ENCODE results near the gene ERC1.

DNA sequence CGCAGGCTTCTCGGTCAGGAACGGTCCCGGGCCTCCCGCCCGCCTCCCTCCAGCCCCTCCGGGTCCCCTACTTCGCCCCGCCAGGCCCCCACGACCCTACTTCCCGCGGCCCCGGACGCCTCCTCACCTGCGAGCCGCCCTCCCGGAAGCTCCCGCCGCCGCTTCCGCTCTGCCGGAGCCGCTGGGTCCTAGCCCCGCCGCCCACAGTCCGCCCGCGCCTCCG is 35.4 kb upstream of the IQSEC3 start:
- PRO-cap: no peak

GRCh38 chr12:91745-92210 is 25.2 kb downstream of the IQSEC3 start:
- PRO-cap: no peak

- PRO-cap: no peak
Observed at GRCh38 chr12:127816-128496, 61.4 kb downstream of the IQSEC3 start.

DNA sequence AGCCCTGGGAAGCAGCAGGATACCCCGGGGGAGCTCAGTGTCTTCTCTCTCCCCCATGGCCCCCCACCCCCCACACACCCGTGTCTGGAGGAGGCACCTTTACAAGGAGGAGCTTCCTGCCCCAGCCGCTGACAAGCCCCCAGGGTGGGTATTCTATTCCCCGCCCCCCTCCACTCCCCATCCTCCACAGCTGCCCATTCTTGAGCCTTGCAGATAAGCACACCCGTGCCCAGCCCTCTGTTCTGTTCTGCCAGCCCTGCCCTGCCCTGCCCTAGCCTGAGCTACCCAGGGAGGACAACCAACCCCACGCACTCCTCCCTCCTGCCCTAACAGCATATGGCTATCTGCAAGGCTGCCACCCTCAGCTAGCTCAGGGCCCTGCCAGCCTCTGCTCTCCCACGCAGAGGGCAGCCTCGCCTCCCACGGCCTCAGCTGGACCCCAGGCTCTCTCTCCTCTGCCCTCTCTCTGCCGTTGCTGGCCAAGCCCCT is 41.7 kb downstream of the SLC6A12 start:
- PRO-cap: no peak

DNA sequence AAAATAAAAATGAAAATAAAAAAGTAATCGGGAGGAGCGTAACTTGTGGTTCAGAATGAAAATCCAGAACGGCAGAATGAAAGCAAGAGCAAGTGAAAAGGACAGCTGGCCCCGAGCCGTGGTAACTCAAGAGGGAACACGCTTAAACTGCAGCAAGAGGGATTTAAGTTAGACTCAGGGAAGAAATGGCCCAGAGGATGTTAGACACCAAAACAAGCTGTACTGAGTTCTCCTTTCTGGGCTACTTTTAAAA is 1.5 kb downstream of the SLC6A12 start:
- PRO-cap: no peak

DNA sequence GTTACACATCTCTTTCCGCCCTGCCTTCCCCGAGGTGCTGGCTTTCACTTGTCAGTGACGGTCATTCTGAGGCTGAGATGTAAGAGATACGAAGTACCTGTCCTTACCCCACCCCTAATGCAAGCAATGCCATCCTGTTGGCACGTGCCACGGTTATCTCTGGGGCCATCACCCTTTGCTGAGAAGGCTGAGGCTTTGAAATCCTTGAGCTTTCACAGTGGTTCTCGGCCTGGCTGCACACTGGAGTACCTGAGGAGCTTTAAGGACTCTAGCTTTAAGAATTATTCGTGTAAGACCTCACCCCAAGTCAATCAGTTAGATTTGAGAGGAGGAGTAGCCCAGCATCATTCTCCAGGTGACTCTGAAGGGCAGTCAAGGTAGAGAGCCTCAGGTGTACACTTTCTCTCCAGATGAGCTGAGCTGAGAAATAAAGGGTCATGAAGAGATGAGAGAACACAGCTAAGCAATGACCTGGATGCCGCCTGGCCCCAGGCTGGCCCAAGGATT is 24.5 kb downstream of the B4GALNT3 start:
- PRO-cap: no peak

- PRO-cap: no peak
Observed at GRCh38 chr12:585445-585961, 77.7 kb downstream of the NINJ2 start.

DNA sequence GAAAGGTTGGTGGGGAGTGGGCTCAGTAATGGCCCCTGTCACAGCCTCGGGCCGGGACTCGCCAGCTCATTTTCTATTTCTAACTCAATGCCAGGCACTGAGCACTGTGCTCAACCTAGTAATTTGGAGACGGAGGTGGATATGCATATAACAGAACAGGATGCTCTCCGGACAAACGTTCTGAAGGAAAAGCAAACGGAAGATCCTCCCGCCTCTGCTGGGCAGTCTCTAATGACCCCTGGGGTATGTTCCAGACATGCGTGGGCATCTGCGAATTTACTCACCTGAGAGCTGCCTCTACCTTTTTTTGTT is 32.2 kb downstream of the NINJ2 start:
- PRO-cap: no peak

DNA sequence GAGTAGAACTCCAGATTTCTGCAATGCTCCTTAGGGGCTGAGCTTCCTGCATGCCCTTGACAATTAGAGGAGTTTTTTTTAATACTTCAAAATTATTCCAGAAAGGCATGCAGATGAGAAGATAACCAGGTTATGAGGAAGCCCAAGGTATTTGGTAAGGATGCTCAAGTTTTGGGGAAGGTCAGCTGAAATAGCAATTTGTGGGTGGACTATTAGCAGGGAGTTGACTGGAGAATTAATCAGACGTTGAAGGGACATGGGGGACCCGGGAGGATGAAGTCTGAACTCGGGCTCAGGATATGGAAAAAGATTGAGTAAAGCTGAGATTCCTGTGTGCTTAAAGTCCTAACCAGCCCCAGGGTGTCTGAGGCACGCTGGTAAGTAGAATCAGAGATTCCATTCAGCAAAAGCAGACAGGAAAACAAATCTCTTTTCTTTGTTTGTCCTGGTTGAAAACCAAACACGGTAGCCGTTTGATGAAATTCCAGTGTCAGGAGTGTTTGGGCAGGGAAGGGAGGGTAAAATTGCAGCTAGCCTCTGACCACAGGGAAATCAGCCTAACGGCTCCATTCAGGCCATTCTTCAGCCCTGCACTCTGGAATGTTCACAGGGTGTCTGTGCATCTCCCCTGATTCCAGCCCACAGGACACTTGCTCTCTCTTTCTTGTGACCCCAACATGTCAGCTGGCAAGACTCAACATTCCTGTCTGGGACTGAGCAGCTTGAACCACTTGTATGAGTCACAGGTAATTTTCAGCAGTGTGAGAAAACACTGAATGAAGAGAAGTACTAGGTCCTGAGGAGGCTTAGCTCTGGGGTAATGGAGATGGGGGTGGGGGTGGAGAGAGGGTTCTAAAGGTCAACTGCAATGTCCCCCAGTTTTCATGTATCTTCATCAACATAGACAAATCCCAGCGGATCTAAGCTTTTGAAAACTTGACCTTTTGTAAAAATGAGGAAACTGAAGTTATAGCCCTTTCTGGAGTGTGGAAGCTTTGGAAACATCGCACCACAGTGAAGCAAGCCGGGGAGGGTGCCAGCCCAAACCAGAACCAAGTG is 31.0 kb downstream of the NINJ2 start:
- PRO-cap: no peak

GRCh38 chr12:689332-690226 is 26.3 kb upstream of the NINJ2 start:
- PRO-cap: no peak

DNA sequence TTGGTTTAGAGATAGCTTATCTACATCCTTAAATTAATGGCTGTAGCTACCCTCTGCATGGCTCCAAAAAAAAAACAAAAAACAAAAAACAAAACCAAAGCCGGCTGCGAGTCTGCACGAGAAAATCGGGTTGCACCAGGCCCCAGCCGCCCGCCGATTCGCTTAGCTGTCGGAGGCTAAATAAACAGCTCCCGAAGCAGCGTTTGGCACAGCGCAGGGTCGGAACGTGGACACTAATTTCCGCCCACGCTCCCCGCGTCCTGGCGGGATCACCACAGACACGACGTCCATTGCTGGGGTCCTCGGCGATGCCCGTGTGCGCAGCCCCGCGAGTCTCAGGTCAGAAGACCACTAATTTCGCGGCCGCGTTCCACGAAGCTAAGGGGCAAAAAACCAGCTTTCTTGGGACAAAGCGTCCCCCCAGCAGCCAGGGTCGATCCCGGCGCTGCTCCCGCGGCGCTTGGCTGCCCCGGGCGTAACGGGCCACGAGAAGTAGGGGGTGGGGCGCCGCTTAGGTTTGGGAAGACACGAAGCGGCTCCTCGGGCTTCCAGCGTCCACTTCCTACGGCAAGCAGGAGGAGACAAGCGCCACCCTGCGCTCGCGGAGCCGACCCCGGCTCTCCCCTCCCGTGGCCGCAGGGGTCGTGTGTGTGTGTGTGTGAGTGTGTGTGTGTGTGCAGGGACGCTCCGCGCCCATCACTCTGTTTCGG is 577 bp upstream of the ERC1 start:
- PRO-cap: unidirectional peak, plus-strand start at position 117 of the sequence; bidirectional peak, plus-strand start at position 277 of the sequence, minus-strand start at position 164 of the sequence; bidirectional peak, plus-strand start at position 528 of the sequence, minus-strand start at position 566 of the sequence

DNA sequence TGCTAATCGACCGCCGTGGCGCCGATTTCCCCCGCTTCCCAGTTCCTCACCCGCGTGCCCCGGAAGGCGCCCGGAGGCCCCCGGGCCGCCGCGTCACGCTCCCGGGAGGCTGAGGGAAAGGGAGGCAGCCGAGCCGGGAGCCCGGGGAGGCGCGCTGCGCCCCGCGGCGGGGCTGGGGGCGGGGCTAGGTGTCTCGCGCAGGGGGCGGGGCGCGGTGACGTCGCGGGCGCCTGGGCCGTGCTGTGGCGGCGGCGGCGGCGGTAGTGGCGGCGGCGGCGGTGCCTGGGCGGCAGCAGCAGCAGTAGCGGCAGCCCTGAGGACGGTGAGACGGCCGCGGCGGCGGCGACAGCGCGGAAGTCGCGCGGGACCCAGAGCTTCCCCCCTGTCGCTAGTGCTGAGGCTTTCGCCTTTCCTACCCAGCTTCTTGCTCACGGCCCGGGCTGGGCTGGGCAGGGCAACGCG is at the start of gene ERC1:
TSS of gene ERC1 (plus strand) at position 223 of the 462 bp plus-strand sequence.
- PRO-cap: bidirectional peak, plus-strand start at position 248 of the sequence, minus-strand start at position 92 of the sequence; unidirectional peak, minus-strand start at position 414 of the sequence

DNA sequence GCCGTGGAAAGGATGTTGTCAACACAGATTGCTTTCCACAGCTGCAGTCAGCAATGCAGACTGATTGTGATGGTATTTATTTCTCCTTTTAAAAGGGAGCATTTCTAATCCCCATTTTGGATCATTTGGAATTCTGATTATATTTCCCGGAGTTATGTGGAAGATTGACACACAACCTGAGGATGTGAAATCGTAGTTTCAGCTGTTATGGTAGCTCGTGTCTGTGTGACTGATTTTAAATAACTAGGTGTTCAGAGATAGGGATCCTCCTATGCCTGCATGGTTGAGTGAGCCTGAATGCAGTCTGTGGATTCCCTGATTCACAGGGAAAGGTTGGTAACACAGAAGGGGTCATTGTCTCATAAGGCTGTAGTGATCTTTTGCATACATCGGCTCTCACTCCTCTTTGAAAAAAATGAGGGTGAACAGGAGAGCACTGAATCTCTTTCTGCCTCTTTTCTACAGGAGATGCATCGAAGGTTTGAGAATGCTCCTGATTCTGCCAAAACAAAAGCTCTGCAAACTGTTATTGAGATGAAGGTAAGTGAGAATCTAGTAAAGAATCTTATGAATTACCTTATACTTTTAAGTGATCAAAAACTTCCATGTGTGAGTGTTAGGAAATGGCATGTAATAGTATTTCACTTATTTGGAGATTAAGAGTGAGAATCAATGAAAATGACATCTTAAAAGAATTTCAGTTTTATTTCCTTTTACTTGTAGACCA is 113.4 kb downstream of the ERC1 start:
- PRO-cap: no peak

DNA sequence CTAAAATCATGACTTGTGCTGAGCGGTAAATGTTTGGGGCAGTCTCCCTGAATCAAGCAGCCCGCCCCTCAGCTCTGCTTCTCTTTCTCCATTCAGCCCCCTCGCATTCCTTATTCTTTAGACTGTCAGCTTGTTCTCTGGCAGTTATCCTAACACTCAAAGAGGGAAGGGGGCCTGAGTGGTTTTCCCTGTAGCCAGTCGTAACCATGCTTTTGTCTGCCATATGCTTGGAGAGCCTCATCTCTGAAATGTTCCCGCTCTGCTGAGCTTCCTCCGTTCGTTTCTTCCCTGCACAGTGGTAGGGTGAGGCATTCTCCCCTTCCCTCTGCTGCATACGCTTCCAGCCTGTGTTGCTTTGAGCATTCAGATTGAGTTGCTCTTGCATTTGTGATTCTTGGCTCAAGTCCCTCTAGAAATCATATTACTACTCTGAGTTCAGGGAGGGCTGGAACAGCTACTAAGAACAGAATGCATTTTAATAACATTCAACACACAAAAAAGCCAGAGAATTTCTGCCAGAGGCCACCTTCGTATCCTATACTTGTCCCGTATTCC is 119.7 kb downstream of the FBXL14 start:
- PRO-cap: bidirectional peak, plus-strand start at position 504 of the sequence, minus-strand start at position 330 of the sequence

GRCh38 chr12:1533321-1534080 is 60.9 kb downstream of the FBXL14 start:
- PRO-cap: no peak

- PRO-cap: no peak
Observed at GRCh38 chr12:1591585-1592316, 2.6 kb downstream of the FBXL14 start.

DNA sequence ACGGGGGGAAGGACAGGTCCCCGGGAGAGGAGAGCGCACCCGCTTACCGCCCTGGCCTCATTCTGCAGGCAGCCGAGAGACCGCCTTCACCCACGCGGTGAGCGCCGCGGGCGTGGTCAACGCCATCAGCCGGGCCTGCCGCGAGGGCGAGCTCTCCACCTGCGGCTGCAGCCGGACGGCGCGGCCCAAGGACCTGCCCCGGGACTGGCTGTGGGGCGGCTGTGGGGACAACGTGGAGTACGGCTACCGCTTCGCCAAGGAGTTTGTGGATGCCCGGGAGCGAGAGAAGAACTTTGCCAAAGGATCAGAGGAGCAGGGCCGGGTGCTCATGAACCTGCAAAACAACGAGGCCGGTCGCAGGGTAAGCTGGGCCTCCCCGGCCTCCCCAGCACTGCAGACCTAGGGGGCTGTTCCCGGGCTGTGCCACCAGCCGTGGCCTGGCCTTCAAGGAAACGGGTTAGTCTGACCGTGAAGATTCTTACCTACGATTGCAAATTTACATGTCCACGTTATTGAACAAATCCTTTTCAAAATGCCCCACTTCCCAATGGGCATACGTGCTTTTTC is 10.7 kb downstream of the WNT5B start:
- PRO-cap: no peak

DNA sequence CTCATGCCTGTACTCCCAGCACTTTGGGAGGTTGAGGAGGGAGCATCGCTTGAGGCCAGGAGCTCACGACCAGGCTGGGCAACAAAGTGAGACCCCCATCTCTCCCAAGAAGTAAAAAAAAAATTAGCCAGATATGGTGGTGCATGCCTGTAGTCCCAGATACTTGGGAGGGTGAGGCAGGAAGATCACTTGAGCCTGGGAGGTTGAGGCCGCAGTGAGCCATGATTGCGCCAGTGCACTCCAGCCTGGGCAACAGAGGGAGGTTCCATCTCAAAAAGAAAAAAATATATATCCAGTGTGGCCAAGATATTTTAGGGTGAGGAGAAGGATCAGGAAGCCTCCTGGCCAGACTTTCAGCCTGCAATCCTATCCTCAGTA is 23.5 kb upstream of the ADIPOR2 start:
- PRO-cap: no peak

- PRO-cap: no peak
Observed at GRCh38 chr12:1668679-1669618, 21.9 kb upstream of the ADIPOR2 start.

GRCh38 chr12:1972781-1973456 is 31.3 kb downstream of the DCP1B start:
- PRO-cap: no peak

Data from osteocyte (in vitro differentiated cells).